Metastatic Breast Carcinoma in the Brain (tissue), 10 donors: ENCODE results near the genes C1orf68, LCE1E, IVL, SPRR1A, SPRR2E, S100A6, NPR1 and INTS3.

DNA sequence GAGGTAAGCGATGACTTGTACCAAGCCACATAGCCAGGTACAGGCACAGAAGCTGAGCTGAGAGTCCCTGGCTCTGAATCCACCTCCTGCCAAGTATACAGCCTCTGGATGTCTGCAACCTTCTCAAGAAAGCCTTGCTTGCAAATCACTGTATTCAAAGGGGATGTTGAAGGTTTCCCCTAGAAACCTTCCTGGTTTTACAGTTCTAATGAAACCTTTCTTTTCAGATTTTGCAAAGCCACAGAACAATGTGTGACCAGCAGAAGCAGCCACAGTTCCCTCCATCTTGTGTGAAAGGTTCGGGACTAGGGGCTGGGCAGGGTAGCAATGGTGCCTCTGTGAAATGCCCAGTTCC lies at the start of gene C1orf68:
Gene C1orf68 (plus strand): TSS at position 249 of the 355 bp plus-strand sequence.
- PRO-cap, 10 experiments, result no peak in any of the 10 experiments

DNA sequence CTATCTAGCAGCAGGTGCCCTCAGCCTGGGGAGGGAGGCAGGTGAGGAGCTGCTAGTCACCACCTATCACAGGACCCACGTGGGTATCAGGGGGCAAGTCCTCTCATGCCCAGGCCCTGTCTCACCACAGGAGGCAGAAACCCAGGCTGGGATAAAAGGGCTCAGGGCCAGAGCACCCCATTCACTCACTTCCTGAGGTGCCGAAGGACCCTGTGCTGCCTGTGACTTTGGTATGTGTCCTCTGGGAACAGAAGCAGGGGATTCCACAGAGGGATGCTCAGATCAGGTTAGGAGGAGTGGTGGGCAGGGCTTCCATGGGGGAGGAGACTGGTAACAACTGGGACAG lies at the start of gene LCE1E:
Gene LCE1E (plus strand): TSS at position 180 of the 346 bp plus-strand sequence.
- PRO-cap, 10 experiments, result no peak in any of the 10 experiments

- PRO-cap, 10 experiments, result no peak in any of the 10 experiments
Observed at GRCh38 chr1:152811207-152811555, 590 bp upstream of the LCE1B start.

GRCh38 chr1:152908064-152908726 lies at the start of gene IVL:
Gene IVL, plus strand, starts transcription at chr1:152908546.
- PRO-cap, 10 experiments, result peak in 1 of 10 experiments; most common plus-strand start chr1:152908547 (in 1); most common minus-strand start chr1:152908384 (in 1)

DNA sequence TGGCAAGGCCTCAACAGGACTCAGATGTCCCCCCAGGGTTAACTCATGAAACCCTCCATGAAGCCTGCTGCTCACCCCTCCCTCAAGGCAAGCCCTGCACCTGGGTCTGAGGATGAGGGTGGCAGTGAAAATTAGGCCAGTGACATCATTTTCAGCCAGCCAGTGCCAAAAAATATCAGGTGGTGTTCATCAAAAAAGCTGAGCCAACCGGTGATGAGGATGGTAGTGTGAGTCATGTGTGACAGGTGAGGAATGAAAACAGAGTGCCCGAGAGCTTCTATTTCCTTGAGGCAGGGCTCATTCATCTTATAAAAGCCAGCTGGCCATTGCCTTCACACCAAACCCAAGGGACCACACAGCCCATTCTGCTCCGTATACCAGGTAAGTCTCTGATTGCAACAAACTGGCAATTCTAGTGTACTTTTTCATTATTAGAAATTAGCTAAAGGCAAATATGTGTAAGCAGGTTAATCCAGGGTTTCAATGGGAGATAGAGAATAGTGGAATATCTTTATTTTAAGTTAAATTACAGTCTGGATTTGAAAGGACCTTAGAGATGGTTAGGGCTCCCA lies at the start of gene SPRR1A:
Gene SPRR1A (plus strand): TSS at position 337 of the 572 bp plus-strand sequence.
- PRO-cap, 10 experiments, result peak in 1 of 10 experiments; most common plus-strand start position 337 of the sequence (in 1)

GRCh38 chr1:153088218-153088463 lies 6.2 kb downstream of the SPRR2E start:
- PRO-cap, 10 experiments, result no peak in any of the 10 experiments

- PRO-cap, 10 experiments, result no peak in any of the 10 experiments
Observed at GRCh38 chr1:153094386-153094783, at the start of gene SPRR2E. Gene SPRR2E, minus strand, starts transcription at chr1:153094526.

GRCh38 chr1:153390055-153390350 lies 870 bp downstream of the S100A8 start:
- PRO-cap, 10 experiments, result no peak in any of the 10 experiments

DNA sequence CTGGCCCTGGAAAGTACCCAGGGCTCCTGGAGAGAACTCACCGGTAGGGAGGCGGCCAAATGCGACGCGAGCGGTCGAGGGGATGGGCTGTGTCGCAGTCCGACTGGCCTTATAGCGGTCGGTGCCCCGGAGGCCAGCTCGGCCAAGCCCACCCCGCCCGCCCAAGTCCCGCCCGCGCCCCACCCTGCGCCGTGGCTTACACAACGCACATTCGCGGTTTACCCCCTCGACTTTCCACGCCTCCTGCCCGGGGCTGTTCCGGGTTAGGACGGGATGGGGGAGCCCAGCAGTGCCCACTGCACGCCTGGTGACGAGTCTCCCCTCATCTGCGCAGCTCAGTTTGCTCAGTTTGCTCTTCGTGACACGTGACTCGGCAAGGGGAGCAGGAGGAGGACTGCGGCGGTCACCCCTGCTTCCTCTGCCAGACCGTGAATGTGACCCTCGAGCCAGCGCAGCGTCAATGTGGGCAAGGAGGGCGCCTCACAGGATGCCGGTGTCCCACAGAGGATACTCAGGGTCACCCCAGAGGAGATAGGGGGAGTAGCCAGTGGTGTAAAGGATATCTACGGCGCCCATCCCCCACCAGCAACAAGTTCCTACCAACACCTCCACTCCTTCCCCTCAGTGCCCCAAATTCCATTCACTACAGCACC lies at the start of gene S100A6:
Gene S100A6 (minus strand): TSS at position 84 of the 653 bp plus-strand sequence.
- PRO-cap, 10 experiments, result peak in 10 of 10 experiments; most common plus-strand start position 368 of the sequence (in 5); most common minus-strand start position 84 of the sequence (in 8)

DNA sequence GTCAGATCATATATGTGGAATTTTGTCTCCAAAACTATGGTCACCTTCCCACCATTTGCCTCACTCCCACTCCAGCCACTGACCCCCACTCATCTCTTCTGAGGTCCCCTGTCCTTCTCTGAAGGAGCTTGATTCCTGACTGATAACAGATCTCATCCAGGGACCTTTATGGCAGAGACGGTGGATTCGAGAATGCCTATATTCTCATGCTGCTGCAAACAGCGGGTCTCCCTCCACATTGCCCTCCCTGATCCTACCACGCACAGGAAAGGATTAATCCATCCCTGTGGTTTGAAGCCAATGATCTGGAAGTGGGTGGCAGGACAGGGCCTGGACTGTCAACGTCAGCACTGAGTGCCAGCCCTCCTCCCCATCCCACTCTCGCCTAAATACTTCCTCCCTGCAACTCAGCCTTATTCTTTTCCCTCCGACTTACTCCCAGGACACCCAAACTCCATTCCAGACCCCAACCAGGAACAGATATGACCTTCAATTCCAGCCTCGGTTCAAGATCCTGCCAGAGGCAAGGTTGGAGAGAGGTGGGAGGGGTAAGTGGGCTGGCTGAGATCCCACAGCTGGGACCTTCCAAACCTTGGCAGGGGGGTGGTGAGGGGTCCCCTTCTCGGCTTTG lies 2.2 kb upstream of the S100A5 start:
- PRO-cap, 10 experiments, result no peak in any of the 10 experiments

DNA sequence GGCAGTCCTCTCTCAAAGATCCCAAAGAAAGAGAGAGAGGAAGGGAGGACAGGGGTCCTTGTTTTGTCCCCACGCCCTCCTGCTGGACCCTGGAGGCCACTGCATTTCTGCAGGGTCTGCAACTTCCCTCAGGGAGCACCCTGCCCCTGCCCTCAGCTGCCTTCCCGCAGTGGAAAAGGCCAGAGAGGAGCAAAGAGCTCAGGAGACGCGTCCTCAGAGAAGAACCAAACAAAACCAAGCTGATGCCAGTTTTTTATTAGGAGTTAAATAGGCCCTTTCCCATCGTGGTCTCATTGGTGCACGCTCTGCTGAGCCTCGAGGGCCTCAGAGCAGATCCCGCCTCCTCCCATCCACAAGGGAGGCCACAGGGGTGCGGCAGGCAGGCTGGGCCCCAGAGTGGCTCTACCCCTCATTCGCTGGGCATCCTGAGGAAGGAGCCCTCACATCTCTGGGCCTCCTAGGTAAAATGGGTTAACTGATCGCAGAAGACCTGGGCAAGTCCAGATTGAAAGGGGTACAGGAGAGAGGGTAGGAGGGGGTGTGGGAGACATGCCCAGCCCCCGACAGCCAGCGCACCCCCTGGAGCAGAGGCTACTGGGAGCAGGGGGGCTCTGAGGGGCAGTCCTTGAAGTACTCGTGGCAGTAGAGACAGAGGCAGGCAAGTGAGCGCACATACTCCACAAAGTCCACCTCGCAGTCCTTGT lies 1.6 kb upstream of the S100A4 start:
- PRO-cap, 10 experiments, result no peak in any of the 10 experiments

DNA sequence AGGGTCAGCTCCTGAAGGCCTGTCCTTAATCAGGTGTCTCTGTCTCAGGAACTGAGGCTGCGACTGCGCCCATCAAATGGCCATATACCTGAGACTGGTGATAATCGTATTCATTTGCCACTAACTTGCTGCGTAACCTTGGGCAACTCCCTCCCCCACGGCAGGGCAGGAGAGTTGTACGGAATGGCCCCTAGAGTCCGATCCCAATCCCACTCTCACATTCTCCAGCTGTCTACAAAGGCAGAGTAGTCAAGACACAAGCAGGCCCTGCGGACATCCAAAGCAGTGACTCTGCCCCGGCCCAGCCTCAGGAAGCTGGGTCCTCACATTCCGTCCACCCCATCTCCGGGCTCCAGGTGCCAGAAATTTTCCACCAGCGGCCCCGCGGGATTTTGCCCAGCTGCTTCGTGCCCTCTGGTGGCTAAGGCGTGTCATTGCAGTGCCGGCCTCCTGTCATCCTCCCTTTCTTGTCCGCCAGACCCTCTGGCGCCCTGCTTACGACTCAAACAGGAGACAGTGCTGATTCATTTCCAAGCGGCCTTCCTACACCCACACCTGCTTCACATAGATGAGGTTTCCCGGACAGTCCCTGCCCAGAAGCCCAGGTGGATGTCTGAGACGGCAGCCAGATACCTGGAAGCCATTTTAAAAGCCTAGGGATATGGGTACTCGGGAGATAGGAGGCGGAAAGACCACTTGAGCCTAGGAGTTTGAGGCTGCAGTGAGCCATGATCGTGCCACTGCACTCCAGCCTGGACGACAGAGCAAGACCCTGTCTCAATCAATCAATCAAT lies 2.9 kb upstream of the S100A2 start:
- PRO-cap, 10 experiments, result peak in 6 of 10 experiments; most common plus-strand start position 596 of the sequence (in 4); most common minus-strand start position 347 of the sequence (in 3)

GRCh38 chr1:153678075-153679097 lies at the start of gene NPR1:
Gene NPR1, plus strand, starts transcription at chr1:153678688.
- PRO-cap, 10 experiments, result peak in 1 of 10 experiments; most common plus-strand start chr1:153678289 (in 1)

DNA sequence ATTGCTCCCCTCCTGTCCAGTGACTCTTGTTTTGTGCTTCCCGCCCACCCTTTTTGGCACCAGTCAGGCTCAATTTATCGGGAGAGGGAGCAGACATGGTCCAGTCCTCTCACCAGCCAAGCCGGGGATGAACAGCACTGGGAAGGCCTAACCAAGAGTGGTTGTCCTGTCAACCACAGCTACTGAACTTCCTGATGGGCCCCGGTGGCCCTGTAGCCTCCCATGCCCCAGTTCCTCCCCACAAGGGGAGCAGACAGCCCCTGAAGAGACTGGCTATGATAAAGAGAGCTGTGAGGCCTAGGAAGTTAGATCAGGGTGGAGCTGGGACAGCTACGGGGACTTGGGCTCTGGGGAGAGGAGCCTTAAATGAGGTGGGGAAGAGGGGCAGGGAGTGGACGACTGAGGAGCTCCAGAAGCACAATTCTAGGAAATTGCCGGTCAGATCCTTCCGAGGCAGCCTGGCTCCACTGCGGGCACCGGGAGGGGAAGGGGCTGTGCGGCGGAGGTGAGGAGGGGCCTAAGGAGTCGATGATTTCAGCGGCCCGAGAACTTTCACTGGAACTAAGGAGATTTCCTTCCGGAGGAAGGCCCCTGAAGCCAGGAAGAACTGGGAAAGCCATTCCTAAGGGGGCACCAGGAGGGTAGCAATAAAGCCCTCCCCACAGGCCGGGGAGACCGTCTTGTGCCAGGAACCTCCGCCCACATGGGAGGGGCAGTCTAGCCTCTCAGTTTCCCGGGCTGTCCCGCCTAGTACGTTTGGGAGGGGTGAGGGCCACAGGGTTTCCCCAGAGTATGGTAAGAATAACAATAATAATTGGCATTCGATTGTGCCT lies 19.4 kb downstream of the NPR1 start:
- PRO-cap, 10 experiments, result peak in 2 of 10 experiments; most common plus-strand start position 103 of the sequence (in 1); most common minus-strand start position 705 of the sequence (in 2)

DNA sequence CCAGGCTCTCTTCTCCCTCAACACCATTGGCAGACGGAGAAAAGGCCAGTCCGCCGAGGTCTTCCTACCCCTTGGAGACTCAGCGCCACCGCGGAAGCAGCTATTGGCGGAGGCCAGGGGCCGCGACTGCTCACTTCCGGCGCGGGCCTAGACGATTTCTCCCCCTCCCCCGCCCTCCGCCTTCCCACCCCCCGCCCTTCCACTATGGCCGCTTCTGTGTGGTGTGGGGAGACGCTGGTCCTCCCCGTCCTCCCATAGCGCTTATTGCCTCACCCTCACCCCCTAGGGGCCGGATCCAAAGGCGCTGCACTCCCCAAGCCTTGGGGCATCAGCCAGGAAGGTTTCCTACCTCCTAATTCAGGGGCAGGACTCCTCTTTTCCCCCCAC lies at the start of gene INTS3:
Gene INTS3 (plus strand): TSS at position 179 of the 387 bp plus-strand sequence.
- PRO-cap, 10 experiments, result peak in 10 of 10 experiments; most common plus-strand start position 103 of the sequence (in 8)

GRCh38 chr1:153731188-153731389 lies 3.2 kb downstream of the INTS3 start:
- PRO-cap, 10 experiments, result no peak in any of the 10 experiments

DNA sequence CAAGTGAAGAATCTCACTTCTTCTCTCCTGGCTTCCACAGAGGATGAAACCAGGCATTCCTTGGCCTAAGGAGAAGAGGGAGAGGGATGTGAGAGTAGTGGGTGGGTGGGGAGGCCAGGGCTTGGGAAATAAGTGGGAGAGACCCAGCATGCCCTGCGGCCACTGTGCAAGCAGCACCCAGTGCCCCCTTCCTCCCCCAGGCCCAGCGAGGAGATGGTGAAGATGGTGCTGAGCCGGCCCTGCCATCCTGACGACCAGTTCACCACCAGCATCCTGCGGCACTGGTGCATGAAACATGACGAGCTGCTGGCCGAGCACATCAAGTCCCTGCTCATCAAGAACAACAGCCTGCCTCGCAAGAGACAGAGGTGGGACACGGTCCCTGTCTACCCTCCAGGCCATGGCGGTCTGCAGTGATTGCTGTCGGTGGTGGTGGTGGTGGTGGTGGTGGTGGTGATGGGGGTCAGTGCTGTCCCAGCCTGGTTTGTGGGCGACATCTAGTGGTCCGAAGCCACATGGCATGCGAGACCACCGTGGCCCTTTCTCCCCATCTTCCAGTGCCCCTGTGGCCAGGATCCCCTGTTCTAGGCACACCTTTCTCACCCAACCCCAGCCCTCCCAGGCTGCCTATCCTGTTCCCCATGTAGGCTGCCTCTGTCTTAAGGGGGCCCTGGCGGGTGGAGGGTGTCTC lies 3.5 kb upstream of the SLC27A3 start:
- PRO-cap, 10 experiments, result no peak in any of the 10 experiments

DNA sequence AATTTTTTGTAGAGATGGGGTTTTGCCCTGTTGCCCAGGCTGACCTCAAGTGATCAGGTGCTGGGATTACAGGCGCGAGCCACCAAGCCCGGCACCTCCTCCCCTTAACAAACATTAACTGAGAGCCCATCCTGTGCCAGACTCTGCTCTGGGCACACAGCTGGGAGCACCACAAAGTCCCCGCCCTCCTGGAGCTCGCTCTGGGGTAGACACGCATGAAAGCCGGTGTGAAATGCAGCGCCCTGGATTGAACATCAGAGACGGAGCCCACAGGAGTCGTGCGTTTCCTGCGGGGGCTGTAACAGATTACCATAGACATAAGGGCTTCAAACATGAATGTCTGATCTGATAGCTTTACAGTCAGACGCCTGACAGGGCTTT lies 14.3 kb downstream of the SLC27A3 start:
- PRO-cap, 10 experiments, result no peak in any of the 10 experiments

DNA sequence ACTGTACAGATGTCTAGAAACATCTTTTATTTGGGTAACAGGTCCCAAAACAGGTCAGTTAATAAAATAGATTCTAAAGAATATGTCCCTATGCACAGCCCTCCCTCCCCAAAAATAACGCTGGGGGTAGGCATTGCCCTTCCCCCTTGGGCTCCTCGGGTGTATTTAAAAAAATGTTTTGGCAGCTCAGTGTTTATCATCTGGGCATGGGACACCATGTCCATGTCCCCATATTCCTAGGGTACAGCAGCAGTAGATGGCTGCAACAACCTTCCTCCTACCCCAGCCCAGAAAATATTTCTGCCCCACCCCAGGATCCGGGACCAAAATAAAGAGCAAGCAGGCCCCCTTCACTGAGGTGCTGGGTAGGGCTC lies 675 bp upstream of the CRTC2 start:
- PRO-cap, 10 experiments, result no peak in any of the 10 experiments

GRCh38 chr1:153966835-153967117 lies 926 bp upstream of the CREB3L4 start:
- PRO-cap, 10 experiments, result peak in 1 of 10 experiments; most common minus-strand start chr1:153967028 (in 1)